Neutrophil (primary cell): ENCODE data around the genes GEMIN7, POLR1G and FOSB.

GRCh38 chr19:44879822-44880402, 11.1 kb upstream of the TOMM40 start:
- PRO-cap, result no peak

DNA sequence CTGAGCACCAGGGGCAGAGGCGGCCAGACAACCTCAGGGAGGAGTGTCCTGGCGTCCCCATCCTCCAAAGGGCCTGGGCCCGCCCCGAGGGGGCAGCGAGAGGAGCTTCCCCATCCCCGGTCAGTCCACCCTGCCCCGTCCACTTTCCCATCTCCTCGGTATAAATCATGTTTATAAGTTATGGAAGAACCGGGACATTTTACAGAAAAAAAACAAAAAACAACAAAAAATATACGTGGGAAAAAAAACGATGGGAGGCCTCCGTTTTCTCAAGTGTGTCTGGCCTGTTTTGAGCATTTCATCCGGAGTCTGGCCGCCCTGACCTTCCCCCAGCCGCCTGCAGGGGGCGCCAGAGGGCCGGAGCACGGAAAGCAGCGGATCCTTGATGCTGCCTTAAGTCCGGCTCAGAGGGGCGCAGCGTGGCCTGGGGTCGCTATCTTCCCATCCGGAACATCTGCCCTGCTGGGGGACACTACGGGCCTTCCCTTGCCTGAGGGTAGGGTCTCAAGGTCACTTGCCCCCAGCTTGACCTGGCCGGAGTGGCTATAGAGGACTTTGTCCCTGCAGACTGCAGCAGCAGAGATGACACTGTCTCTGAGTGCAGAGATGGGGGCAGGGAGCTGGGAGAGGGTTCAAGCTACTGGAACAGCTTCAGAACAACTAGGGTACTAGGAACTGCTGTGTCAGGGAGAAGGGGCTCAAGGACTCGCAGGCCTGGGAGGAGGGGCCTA, 2.0 kb upstream of the APOE start:
- PRO-cap, result no peak

DNA sequence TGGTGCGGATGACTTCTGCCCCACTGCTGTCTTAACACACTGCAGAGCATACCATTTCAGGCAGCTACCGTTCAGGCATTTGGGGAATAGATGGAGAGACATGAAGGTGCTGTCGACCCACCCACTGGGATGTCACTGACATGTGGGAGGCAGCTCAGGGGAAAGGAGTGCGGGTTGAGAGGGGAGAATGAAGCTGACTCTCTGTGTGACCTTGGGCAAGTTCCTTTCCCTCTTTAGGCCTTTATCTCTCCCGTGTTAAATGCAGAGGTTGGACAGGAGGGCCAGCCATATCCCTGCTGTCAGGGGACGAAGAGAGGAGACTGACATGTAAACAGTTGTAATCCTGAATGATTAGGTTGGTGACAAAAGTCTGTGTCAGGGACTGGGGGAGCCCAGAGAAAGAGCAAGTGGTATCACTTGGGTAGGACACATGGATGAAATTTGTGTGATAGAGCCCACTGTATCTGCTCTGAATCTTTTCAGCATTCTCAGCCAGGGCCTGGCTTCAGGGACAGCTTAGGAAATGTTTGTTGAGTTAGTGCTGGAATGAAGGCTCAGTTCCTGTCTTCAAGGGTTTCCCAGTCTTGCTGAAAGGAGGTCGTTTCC, 1.0 kb downstream of the CLPTM1 start:
- PRO-cap, result no peak

DNA sequence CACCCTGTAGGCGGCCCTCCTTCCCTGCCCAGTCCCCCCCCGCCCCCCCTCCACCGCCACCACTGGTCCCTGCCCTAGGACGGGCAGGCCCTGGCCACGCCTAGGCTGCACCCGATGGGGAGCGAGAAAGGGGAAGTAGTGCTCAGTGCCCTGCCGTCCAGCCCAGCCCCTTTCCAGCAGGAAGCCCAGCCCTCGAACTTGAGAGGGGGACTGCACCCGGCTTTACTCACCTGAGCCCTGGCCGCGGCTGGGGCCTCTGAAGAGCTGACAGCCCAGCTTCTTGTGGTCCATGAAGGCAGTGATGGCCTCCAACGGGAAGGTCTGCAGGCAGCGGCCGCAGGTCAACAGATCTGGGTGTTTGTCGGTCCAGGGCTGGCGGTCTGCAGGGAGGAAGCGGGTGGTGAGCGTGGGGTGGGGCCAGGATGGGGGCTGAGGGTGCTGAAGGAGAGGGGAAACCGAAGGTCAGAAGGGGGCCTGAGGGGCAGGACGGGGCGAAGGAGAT, 744 bp downstream of the ZNF296 start:
- PRO-cap, result bidirectional peak, plus-strand start at position 145 of the sequence, minus-strand start outside the sequence; unidirectional peak, plus-strand start at position 229 of the sequence; unidirectional peak, plus-strand start at position 468 of the sequence

DNA sequence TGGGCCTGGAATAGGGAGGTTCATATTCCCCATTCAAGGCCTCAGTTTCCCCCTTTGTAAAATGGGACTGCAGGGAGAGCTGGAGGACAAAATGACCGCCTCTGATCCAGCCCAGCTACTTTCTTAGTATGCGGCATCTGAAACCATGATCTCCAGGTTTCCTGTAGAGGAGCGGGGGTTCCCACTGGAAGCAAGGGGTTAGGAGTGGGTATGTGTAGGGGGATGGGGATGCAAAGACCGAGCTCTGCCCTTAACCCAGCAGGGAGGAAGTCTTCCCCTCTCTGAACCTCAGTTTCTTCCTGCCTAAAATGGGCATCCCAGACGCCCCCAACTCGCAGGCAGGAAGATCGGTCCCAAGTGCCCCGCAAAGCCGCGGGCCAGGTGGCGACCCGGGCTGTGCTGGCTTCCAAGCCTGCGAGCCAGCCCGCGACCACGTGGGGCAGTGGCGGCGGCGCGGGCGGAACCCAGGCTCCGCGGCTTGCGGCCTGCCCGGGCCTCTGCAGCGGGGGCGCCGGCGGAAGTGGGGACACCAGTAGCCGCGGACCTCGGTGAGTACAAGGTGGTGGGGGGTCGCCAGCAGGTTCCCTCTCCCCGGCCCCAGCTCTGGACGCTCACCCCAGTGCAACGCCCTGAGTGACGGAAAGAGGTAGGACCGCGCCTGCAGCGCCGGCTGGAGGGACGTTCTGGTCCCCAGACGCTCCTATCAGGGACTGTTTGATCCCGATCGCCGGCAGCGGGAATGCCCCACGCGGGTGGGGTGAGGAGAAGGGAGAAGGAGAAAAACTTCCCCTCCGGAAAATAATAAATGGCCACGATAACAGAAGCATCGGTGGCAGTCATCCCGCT, at the start of gene GEMIN7:
Gene GEMIN7, plus strand, starts transcription at position 529 of the 846 bp plus-strand sequence.
- PRO-cap, result no peak

DNA sequence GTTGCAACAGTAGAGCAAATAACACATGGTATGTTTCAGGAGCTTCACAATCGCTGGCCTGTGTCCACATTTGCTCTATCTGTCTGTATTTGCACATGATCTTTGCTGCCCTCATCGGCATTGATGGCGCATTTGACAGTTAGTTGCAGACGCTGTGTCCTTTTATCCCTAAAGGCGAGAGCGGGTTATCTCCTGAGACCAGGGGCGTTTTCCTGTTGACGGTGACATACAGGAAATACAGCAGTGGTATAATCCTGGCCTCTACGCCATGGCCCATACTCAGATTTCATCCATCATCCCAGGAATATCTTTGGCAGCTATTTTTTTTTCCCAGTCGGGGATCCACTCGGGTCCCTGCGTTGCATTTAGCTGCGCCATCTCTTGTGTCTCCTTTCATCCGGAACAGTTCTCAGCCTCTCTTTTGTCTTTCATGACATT, 22.1 kb downstream of the MARK4 start:
- PRO-cap, result no peak

GRCh38 chr19:45297492-45298207, 25.0 kb downstream of the CKM start:
- PRO-cap, result no peak

DNA sequence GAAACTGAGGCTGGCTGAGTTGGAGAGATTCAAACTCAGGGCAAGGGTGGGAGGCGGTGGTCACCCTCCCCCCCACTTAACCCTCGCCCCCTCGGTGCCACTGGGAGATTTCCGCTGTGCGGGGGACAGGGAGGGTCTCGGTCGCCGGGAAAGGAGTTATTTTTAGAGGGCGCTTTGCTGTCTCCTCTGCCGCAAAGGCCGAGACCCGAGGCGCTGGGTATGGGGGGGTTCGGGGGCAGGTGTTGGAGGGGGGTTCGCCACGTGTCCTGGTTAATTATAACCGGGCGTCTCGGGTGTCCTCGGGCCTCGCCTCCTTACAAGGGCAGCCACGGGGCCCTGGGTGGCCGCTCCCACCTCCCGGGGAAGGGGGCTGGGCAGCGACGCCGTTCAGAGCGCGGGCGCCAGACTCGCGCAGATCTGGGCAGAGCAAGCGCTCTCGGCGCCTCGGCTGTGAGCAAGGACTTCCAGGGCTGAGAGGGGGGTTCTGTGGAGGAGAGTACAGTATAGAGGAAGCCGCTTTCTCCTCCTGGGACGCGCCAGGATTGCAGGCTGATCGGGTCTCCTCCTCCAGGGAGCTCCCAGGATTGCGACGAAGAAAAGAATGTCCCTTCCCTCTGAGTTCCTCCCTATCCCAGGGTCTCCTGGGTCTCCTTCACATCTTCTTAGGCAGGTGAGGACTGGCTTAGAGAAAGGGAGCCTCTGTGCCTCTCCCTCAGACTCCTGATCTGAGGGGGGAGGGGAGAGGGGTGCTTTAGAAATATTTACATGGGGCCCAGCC, 974 bp upstream of the CKM start:
- PRO-cap, result no peak

DNA sequence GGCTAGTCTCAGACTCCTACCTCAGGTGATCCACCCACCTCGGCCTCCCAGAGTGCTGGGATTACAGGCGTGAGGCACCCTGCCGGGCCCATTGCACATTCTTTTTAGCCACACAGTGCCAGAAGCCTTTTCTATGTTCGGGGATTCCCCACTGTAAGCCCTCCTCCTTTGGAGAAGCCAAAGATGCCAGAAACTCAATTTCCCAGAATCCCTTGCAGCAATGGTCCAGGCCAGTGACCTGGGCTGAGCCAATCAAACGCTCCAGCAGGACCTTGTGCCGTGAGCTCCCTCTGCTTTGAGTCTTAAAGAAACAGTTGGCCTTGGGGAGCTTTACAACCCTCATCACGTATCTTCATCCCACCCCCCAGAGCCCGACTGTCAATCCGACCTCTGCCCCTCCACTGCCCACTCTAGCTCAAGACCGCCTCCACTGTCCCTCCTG, 3.5 kb upstream of the CKM start:
- PRO-cap, result no peak

DNA sequence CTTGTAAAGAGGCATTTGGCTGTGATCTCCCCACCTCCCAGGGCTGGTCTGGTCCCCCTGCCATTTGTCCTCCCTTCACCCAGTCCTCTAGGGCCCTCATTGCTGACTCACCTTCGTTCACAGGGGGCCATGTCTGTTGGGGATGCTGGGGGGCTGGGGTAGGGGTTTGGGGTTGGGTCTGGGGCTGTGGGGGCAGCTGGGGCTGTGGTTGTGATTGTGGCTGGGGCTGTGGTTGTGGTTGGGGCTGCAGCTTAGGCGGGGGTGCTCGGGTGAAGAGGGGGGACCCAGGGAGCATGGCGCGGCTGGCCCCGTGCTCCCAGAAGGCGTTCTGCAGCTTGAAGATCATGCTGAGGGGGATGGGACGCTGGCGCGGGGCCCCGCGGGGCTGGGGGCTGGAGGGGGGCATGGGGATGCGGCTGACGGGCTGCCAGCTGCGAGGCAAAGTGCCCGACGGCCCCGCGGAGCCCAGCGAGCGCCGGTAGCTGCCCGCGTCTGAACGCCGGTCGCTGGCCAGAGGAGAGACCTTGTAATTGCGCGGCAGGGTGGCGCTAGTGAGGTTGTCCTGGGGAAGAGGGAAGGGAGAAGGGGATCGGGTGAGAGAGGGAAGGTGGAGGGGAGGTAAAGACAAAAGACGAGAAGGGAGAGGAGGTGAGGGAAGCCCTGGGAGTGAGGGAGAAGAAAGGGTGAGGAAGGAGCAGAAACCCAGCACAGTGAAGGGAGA, 9.4 kb downstream of the PPP1R13L start:
- PRO-cap, result no peak

DNA sequence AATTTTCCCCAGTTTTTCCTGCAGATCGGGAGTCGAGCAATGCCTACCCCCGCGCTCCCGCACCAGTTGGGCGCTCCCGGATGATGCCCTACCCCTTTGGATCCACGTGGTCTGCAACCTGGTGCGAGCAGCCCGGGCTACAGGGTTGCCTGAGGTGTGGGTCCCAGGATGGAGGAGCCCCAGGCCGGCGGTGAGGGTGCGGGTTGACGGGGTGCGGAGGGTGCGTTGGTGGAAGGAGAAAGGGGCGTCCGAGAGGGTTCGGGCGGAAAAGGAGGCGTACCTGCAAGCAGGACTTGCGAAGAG, at the start of gene POLR1G:
Gene POLR1G, plus strand, starts transcription at position 116 of the 303 bp plus-strand sequence.
- PRO-cap, result no peak

DNA sequence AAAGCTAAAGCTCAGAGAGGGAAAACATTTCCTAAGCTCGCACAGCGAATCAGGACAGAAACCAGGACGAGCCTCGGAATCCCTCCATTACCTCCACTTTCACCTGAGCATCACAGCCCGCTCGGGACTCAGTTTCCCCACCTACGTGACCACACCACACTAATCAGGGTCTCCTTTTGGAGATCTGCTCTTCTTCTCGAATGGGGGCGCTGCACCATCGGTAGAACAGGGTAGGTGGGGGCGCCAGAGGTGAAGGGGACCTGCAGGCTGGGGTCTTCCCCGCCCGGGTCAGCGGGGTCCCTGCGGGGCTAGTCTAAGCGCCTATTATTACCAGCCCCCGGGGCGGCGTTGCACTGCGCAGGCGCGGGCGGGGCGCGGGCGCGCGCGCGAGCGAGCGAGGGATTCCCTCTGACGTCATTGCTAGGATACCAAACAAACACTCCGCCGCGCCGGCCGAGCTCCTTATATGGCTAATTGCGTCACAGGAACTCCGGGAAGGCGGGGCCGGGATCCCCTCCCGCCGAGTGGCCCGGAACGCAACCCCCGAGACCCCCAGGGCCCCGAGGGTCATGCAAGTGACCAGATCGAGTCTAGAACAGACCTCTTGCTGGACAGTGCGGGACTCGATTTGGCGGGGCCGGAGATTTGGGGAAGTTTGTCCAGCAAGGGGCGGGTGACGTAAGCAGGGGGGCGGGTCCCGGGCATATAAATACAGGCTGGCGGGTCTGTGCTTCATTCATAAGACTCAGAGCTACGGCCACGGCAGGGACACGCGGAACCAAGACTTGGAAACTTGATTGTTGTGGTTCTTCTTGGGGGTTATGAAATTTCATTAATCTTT, at the start of gene FOSB:
Gene FOSB, plus strand, starts transcription at position 735 of the 841 bp plus-strand sequence.
- PRO-cap, result bidirectional peak, plus-strand start at position 735 of the sequence, minus-strand start at position 630 of the sequence

- PRO-cap, result no peak
Observed at GRCh38 chr19:45475475-45476637, 8.1 kb downstream of the FOSB start.

- PRO-cap, result no peak
Observed at GRCh38 chr19:45509937-45510516, 2.7 kb downstream of the VASP start.

- PRO-cap, result no peak
Observed at GRCh38 chr19:45515734-45516478, 8.6 kb downstream of the VASP start.

DNA sequence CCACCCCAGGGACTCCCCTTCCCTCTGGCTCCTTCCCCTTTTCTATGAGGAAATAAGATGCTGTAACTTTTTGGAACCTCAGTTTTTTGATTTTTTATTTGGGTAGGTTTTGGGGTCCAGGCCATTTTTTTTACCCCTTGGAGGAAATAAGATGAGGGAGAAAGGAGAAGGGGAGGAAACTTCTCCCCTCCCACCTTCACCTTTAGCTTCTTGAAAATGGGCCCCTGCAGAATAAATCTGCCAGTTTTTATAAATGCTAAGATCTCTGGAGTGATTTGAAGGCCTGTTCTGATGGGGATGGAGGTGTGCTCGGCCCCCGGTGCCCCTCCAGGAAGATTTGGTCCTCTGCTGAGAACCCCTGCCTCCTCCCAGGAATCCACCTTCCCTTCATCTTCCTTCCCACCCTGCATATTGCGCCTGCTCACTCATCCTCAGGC, 19.5 kb downstream of the VASP start:
- PRO-cap, result no peak

GRCh38 chr19:45567746-45568212, 16.8 kb downstream of the OPA3 start:
- PRO-cap, result no peak

DNA sequence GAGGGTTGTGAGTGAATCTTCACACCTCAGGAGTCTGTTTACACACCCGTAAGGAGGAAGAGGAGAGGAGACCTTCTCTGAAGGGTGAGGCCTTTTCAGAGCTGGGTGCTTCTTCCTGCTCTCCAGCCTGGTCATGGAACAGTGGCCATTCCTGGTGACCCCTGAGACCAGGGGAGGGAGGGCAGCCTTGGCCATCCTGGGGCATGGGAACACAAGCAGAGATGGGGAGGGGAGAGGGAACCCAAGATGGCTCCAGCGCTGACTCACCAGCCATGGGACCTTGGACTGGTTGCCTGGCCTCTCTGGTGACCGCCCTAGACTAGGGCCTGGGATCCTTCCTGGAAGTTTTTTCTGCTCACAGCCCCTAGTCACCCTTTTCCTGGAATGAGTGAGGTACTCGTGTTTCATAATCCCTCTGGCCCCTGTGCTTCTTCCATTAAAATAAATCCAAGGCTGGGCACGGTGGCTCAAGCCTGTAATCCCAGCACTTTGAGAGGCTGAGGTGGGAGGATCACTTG, 3.2 kb upstream of the OPA3 start:
- PRO-cap, result no peak

DNA sequence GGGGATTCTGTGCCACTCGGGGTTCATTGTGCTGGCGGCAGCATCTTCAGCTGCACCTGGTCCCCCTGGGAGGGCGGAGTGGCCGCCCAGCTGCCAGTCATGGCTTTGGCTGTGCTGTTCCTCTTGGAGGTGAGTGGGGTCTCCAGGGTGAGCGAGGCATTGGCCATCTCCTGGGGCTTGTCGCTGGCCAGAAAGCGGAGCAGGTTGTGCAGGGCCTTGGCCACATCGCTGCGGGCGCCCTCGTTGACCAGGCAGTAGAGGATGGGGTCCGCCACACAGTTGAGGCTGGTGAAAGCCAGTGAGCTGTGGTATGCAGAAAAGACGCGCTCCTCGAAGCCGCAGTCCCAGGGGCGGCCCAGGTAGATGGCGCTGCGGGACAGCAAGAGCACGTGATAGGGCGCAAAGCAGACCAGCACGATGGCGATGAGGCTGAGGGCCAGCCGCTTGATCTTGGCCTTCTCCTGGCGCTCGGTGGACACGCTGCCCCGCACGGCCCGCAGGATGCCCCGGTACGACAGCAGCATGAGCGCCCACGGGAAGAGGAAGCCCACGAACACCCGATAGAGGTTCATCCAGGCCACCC, 6.2 kb upstream of the OPA3 start:
- PRO-cap, result no peak

GRCh38 chr19:45636867-45637510, 2.2 kb downstream of the EML2 start:
- PRO-cap, result no peak